ENCODE results near the genes COA8, ATP5MJ, KIF26A and SIVA1.

DNA sequence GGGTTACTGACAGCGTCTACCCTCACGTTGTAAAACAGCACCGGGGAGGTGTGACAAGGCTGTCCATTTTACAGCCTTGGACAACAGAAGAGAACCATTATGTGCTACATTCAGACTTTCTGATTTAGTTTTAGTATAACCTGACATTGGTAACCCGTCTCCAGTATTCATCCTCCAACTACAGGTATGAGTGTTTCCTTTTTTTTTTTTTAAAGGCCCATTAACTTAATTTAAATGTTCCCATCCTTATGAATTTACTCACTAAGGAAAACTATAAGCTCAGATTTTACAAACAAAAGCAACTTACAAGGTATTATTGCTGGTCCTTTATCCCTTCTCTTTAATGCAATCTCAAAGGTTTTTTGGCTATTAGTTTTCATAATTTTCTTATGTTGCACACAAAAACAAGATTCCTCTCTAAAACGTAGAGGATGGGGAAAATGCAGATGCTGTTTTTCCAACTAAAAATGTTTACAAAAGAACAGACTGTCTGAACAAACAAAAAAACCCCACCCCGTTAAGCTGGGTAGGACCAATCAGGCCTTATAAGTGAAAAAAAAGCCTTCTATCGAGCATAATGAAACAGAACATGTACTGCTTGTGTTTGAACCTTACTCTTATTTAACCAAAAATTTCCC lies 3.5 kb downstream of the BAG5 start:
- PRO-cap = no peak

- PRO-cap = no peak
These were observed 2.8 kb downstream of the BAG5 start for GRCh38 chr14:103559441-103560279.

DNA sequence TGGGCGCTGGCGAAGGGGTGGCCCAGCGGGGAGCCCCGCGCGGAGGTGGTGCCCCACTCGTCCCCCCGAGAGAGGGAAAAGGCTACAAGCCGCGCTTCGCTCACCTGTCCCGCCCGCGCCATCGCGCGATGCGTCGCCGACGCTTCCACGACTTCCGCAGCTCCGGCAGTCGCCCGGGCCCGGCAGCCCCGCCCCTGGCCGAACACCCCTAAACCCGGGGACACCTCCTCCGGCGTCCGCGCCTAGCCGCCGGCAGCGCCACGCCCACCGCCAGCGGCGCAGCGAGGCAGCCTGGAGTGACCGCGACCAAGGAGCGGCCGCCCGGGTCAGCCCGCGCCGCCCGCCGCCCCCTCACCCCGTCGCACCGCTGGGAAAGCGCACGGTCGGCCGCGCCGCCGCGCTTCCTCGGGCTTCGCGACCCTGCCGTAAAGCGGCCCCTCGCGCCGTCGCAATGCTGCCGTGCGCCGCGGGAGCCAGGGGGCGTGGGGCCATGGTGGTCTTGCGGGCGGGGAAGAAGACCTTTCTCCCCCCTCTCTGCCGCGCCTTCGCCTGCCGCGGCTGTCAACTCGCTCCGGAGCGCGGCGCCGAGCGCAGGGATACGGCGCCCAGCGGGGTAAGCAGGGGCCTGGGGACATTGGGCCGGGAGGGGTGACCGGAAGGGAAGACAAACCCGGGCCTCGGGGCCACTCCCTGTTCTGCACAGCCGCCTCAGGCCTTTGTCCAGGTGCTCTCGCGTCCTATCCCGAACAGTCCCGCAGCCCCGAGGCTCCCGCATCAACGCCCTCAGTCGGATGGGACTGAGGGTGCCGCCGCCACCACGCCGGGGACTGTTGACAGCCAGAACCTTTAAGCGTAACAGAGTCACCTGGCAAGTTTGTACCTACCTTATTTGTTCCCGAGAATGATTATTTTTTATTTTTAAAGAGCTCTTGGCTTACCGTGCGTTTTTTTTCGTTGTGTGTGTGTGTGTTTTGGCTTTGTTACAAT lies at the start of gene COA8:
COA8 (plus strand) TSS at position 449 of the 987 bp plus-strand sequence.
- PRO-cap = bidirectional peak, plus-strand start at position 454 of the sequence, minus-strand start at position 135 of the sequence; unidirectional peak, plus-strand start at position 786 of the sequence

DNA sequence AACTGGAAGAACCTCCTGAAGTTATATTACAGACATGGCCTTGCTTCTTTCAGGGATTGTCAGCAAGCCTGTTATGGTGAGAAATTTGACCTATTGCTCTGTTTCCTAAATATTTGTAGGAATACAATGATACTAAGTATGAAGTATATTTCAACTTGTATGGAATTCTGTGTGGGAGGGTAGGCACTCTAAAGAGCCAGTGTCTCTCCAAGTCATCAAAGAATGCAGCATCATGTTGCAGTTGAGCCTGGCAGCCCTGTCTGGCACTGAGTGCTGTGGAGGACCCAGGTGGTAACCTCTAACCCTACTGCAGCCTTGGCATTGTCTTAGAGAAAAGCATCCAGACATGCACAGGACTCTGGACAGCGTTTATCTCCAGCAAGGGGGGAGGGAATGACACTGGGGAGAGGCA lies 1.6 kb downstream of the KLC1 start:
- PRO-cap = no peak

DNA sequence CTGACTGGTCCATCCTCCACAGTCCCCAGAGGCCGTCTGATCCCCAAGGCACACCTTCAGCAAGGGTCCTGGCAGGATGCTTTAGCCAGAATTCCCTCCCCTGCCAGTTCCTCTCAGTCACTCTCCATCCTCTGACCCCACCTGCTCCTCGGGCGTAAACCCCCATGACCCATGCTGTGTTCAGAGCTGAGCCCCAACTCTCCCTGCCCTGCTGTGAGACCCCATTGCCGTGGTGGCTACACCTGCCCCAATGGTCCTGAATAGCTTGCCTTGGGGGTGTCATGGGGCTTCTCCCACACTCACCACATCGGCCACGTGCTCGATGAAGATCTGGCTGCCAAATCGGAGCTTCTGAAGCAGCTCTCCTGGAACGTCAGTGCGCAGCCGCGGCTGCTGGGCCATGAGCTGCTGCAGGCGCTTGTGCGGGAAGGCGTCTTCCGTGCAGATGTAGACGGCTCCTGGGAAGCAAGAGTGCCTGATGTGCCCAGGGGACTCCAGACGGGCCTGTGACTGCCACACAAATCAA lies 12.3 kb downstream of the XRCC3 start:
- PRO-cap = no peak

DNA sequence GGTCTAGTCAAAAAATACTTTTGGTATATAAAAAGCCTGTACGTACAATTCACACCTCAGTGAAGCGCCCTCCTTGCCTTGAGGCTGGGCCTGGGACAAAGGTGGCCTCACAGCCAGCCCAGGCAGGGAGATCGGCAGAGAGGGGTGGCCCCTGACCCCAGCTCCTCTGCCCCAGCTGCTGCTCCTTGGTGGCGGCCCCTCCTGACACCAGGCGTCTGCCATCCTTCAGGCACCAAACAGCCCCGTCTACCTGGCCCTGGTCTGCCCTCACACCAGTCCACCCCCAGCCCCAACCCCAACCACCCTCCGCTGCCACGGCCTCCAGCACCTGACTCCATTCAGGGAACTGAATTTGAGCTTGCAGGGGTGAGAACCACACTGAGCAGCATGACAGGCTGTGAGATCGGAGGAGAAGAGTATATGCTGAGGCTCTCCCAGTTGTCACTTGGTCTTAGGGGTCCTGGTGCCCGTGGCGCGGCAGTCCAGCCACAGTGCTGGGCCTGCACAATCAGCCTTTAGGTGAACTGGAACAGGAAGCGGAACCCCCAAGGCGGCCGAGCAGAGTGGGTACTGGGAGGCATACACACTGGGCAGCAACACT lies 18.5 kb downstream of the ZFYVE21 start:
- PRO-cap = no peak

- PRO-cap = no peak
These were observed 24.4 kb downstream of the ZFYVE21 start for GRCh38 chr14:103739651-103740672.

GRCh38 chr14:103889279-103889612 lies 32.1 kb downstream of the ATP5MJ start:
- PRO-cap = no peak

DNA sequence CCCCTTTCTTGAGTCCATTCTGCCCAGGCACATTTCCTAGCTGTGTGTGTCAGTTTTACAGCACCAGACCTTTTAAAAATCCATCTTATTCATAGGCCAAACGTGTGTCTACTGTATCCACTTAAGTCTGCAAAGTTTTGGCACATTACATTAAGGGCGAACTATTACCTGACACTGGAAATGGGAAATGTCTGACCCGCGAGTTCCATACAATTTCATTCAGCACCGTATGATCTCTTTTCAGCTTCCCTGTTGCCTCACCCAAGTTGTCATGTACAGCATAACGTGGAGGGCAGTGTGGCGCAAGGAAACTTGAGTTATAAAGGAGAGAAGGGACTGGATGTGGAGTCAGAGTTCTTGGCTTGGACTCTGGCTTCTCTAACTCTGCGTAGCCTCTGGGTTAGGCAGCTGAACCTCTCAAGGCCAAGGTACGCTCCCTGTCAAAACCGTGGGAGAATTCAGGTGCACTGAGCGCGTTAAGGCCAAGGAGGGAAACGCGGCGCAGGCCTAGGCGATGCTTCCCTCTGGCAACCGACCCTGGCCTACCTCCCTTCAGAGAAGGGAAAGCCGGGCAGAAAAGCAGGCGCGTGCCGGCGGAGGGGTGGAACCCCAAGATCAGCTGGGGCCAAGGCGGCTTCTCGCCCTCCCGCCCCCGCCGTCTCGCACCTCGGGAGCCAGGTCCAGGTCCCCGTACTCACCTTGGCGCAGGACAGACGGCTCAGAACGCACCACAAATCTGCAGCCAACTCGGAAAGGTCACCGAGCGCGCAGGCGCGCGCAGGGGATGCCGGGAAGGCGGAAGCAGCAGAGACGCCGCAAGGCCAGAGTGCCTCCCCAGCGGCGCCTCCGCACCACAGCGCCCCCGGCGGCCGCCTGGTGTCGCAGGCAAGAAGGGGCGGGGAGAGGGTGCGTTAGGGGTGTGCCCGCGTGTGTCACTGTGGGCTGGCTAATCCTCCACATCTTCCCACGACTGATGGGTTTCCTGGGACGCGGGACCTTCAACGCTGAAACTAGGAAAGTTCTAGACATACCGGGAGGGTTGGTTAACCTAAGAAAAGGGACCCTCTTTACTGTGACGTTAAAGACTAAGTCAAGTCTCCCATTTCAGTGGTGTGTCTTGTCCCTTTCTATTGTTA lies at the start of gene ATP5MJ:
ATP5MJ (minus strand) TSS at position 758 of the 1,136 bp plus-strand sequence.
- PRO-cap = bidirectional peak, plus-strand start at position 967 of the sequence, minus-strand start at position 758 of the sequence

- PRO-cap = no peak
These were observed 3.3 kb downstream of the TDRD9 start for GRCh38 chr14:103931489-103931960.

GRCh38 chr14:104104683-104105329 lies 19.3 kb downstream of the ASPG start:
- PRO-cap = no peak

DNA sequence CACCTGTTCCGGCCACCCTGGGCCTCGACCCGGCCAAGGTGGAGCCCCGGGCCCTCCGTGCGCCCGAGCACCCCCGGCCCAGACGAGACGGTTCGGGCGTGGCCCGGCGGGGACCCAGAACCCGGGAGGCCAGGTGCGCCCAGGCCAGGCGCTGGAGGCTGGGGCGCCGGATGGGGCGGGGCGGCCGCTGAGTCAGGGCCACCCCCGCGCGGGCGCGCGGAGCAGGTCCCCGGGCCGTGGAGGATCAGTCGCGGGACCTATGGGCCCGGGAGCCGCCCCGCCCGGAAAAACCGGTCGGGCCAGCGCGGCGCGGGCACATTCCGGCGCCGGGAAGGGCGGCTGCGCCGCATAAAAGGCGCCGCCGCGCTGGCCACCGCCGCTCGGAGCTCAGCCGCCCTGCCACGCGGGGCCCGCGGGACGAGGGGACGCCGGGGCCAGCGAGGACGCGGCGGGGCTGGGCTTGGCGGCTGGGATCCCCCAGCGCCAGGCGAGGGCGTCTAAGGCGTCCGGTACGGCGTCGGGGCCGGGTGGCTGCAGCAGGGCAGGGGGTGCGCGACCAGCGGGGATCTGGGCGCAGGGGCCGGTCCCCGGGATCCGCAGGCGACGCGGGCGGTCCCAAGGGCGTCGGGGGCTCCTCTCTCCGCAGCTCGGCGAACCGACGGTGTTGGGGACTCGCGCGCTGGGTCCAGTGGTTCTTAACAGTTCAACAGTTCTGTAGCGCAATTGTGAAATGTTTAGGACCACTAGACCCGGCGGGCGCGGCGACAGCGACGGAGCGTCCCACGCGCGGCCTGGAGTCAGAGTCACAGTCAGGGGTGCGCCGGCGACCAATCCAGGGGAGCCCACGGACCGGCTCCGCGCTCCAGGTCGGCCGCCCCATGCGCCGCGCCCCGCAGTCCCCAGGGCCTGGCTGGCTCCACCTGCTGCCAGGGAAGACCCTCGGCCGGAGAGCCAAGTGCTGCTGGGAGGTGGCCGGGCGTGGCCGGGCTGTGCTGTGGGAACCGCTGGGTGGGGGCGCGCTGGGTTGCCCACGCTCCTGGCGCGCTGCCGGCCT lies 21.3 kb upstream of the KIF26A start:
- PRO-cap = bidirectional peak, plus-strand start at position 379 of the sequence, minus-strand start at position 172 of the sequence

DNA sequence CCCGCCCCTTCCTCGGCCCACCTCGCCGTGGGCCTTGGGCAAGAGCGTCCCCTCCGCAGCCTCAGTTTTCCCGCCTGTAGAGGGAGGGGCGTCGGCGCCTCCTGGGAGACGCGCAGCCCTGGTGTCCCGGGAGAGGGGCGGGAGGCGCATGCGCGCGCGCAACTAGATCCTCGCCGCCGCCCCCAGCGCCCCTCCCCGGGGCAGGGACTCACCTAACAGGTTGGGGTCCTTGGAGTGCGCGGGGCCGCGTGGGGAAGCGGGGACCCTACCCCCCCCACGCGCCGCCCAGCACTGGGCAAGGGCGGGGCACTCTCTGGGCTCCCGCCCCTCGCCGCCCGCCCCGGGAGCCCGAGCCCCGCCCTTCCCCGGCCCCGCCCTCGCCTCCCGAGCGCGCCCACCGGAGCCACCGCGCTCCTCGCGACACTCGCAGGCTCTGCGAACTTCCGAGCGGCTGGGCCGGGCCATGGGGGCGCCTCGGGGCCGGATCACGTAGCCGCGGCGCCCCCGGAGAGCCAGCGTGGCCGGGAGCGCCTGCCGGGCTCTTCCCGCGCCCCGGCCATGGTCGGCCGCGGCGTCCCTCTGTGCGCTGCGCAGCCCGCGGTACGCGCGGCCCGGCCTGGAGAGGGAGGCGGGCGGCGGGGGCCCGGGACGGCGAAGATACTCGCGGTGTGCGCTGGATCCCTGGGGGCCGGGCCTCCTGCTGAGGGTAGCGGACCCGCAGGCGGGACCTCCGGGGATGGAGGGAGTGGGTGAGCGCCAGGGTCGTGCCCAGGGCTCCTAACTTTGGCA lies at the start of gene KIF26A:
KIF26A (plus strand) TSS at position 423 of the 789 bp plus-strand sequence.
- PRO-cap = no peak

GRCh38 chr14:104294754-104295044 lies 156.3 kb downstream of the KIF26A start:
- PRO-cap = no peak

DNA sequence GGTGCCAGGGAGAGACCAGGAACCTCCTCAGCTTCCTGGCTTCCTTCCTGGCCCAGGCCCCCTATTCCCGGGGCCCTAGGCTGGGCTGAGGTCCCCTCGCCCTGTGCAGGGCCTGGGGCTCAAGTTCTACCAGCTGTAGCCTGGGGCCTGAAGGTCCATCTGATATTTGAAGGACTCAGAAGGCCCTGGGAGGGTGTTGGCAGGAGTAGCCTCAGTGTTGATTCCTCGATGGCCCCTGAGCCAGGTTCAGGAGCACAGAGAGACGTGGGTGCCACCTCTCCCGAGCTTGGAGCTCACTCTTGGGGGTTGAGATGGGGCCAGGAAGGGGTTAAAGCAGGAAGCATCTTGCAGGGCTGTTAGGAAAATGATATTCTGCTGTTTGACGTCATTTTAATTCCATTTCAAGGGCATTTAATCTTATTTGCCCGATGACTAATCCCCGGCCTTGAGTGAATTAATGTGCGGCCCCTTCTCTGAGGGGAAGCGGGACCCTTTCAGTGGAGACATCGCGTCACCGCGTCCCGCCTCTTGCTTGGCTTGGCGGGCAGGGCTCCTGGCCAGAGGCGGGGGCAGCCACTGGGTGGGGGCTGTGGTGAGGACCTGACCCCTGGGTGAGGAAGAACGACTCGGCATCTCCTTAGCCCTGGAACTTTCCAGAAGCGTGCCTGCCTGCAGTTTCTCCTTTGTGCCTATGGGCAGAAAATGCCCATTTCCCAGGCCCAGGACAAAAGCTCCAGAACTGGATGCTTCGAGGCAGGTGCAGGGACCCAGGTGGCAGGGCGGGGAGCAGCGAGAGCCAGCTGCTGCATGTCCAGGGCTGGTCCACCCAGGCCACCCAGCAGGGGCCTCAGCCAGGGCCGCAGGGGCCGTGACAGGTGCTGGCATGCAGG lies 158.2 kb downstream of the KIF26A start:
- PRO-cap = no peak

GRCh38 chr14:104563933-104564325 lies 15.6 kb upstream of the C14orf180 start:
- PRO-cap = no peak

- PRO-cap = no peak
These were observed 16.3 kb upstream of the ADSS1 start for GRCh38 chr14:104707637-104708288.

DNA sequence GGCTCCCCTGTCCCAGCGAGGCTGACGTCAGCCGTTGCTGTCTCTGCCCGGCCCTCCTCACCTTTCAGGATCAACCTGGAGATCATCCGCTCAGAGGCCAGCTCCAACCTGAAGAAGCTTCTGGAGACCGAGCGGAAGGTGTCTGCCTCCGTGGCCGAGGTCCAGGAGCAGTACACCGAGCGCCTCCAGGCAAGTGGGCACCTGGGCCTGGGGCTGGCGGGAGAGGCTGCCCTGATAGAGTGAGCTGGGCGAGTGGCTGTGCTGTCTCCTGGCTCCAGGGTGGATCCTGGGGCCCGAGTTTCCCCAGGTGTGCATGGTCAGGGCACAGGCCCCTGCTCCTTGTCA lies 11.7 kb upstream of the ADSS1 start:
- PRO-cap = no peak

DNA sequence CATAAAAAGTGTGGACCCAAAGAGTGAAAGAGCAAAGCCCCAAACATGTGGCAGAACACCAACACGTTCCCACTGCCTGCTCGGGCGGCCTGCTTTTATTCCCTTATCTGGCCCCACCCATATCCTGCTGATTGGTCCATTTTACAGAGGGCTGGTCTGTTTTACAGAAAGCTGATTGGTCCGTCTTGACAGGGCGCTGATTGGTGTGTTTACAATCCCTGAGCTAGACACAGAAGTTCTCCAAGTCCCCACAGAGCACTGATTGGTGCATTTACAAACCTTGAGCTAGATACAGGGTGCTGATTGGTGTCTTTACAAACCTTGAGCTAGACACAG lies 2.2 kb upstream of the SIVA1 start:
- PRO-cap = no peak

DNA sequence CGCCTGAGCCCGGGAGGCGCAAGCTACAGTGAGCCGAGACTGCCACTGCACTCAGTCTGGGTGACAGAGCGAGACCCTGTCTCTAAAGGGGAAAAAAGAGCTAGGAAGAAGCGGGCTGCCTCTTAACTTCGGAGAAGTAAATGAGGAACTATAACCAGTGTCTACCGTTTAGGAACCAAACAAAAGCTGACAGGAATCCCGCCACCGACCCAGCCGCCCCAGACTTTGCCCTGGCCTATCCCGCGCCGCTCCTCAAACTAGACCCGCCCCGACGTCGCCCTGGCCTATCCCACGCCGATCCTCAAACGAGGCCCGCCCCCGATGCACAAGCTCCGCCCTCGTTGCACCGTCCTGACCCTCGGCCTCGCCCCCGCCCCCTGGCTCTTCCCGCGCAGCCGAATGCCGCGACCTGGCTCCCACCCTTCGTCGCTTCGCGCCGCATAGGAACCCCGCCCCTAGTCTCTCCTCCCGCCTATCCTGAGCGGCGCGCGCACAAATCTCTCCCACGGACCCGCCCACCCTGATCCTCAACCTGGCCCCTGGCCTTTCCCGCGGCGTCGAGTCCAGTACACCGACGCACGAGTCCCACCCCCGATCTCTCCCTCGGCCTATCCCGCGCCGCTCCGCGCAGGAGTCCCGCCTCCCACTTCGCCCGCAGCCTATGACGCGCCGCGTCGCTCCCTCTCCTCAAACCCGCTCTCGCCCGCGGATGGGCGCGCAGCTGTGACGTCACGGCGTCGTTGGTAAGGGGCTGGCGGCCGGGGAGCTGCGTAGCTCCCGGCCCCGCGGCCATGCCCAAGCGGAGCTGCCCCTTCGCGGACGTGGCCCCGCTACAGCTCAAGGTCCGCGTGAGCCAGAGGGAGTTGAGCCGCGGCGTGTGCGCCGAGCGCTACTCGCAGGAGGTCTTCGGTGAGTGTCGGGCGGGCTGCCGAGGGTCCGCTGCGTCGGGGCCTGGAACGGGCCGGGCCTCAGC lies at the start of gene SIVA1:
SIVA1 (plus strand) TSS at position 737 of the 973 bp plus-strand sequence.
- PRO-cap = unidirectional peak, minus-strand start at position 227 of the sequence; unidirectional peak, minus-strand start at position 259 of the sequence; bidirectional peak, plus-strand start at position 746 of the sequence, minus-strand start at position 565 of the sequence

All from Metastatic Lung Carcinoma in the Adrenal Gland (tissue), 1 donor.